ENCODE measurements around the gene MEIS1.

DNA sequence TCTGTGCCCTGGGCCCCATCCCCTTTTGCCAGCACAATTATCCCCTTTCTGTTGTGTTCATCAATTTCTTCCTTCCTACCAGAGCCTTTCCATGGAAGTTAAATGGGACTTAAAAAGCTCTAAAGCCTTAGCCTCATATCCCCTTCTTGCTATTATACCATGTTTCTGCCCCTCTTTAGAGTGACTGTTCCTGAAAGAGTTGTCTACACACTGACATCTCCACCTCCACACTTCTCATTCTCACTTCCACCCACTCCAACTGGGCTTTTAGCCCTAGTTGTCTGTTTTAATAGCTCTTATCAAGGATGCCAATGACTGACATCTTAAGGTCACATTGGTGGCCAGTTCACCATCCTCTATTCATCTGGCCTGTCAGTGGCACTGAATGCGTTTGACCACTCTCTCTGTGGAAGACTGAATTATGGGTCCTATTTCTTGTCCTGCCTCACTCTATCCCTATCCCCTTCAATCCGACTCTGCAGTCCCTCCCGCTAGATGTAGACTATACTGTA is 127.2 kb upstream of the SLC1A4 start:
- PRO-cap: no peak

DNA sequence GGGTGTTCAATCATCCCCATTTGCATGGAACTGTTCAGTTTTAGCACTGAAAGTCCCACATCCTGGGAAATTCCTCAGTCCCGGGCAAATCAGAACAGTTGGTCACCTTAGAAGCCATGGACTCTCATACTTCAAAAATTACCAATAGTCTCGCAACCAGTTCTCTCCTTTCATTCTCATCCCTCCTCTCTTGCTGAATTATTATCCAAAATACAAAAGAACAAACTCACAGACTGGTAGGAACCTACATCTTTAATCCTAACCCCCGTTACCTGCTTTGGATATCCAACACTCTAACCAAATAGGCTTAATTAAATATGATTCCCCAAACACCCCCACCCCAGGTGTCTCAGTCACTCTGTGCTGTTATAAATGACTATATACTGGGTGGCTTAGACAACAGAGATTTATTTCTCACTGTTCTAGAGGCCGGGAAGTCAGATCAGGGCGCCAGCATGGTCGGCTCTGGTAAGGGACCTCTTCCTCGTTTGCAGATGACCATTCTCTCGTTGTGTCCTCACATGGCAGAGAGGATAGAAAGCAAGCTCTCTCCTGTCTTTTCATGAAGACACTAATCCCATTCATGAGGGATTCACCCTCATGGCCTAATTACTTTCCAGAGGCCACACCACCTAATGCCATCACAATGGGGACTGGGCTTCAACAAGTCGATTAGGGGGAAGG is 57.7 kb upstream of the SLC1A4 start:
- PRO-cap: no peak

DNA sequence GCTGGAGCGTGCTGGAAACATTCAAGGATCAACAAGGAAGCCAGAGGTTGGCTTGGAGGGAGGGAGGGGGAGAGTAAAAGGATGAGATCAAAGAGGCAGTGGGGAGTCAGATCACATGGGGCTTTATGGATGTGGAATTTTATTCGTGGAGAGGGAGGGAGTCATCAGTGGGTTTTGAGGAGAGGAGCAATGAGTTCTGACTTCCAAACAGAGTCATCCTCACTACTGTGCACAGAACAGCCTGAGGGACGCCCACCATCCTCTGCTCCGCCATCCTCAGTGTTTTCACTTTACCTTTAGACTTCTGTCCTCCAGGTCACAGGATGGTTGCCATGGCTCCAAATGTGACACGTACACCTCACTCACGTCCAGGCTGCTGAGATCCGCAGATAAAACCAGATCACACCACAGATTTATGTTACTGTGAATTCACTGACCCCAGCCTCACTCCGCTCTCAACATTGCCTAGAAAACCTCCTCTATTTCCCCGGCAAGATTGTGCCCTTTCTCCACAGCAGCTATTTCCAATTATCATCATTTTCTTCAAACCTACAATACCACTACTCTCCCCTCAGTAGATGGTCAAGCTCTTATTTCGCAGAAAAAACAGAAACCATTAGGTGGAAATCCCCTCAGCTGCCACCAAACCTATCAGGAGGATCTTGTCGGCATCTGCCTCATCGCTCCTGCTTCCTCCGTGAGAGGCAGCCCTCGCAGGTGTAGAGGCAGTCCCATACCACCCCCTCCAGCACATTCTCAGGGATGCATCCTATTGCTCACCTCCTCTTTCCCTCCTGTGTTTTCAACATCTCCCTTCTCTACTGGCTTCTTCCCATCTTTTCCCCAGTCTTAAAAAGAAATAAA is 49.8 kb upstream of the SLC1A4 start:
- PRO-cap: no peak

DNA sequence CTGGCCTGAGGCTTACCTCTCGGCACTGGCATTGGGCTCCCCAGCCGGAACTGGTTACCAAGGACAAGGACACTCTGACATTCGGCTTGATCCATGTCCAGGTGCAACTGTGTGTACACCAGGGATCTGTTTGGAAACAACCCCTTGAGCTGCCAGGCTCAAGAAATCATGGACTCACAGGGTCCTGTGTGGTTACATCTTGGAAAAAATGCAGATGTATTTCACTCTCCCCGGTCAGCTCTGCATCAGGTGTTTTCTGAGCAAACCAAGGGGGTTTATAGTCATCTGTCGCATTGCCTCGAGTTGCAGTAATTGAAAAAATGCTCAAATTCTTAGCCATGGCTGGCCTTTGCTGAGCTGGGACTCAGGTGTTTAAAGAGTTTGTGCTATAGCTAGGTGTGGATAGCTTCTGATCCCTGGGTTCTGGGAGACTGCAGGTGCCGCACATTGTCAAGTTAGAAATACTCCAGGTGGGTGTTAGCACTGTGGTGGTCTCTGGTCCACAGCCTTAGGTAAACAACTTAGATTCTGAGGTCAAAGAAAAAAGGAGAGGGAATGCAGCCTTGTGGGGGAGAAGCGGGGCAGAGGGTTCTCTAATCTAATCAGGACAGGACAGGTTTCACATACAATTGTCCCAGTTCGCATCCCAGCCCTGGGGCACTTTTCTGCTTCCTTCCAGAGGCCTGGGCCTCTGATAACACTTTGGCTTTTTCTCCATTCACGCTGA is 32.2 kb downstream of the SLC1A4 start:
- PRO-cap: no peak

- PRO-cap: no peak
These were observed 32.9 kb downstream of the SLC1A4 start for GRCh38 chr2:65022001-65022502.

DNA sequence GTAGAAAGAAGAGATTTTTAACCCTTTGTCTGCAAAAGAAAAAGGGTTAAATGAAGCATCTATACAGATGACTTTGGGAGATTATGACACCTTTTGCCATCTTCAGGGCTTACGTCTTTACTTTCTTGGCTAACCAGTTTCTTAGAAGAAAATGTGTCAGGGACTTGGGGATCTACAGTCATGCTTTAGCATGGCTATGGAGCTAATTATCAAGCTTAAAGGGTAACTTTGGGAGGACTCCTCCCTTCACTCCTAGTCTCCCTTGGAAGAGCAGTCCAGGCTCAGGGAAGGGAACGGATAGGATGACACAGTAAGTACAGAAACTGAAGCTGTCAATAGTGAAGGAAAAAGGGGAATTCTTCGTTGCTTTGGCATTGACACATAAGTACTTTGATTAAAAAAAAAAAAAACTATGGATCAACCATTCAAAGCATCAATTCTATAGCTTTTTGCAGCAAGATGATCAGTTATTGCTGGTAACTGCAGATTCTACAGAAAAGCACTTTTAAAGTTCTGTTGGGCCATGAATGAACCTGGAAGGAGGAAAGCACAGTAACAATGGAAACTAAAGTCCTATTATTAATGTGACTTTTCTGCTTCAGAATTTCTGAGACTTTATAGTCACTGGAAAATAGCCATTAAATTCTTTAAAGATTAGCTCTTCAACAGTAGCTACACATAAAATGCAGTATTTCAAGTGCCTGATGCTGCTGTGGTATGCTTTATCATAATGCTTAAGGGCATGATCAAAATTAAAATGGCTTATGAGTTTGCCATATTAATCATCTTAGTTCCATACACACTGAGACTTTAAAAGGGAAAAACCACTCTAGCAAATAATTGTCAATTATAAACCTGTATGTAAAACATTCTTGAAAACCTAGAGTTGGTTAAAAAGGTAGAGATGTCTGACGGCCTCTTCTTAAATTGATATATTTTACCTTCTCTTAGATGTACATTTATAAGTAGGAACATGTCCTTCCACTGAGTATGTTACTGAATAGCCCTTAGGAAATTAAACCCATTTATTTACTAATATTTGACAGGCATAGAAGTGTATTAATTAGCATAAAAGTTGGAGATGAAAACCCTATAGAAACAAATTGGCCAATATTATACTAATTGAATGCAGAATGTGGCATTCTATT is 28.3 kb downstream of the CEP68 start:
- PRO-cap: no peak

GRCh38 chr2:65126886-65127966 is 2.7 kb downstream of the RAB1A start:
- PRO-cap: no peak

DNA sequence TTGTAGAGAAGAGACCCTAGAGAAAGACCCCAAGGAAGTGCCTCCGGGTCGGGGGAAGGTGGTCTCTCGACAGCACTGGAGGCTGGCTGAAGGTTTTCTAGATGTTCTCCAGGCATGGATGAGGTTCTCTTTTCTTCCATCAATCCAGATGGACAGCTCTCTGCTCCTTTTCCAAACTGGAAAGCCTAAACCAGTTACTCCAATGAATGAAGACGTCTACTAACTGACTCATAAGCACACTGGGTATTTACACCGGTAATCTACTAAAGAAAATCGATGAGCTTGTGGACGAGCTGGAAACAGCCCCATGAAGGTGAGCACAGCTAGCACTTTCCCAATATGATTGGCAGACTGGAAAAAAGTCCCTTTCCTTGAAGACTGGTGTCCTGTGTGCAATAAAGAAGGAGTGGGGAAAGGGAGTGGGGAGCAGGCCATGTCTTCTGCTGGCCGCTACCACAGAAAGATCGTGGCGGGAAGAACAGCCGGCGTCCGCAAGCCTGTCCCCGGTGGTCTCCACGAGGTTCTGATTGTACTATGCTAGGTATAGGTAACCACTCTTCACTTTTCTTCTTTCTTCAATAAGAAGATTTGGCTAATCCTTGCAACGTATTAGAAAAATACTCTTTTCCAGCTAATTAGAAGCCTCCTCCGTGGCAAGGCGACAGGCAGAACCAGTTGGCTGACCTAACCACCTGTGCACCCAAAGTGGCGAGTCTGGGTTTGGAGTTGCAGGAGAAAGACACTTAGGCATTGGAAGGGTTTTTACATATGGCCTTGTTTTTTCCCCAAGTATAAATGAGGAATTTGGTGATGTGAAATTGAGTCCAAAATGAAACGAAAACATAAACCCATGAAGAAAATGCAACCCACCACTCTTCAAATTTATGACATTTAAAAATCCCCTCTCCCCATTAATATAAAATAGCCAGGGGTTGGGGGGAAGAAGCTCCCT is 84.2 kb downstream of the ACTR2 start:
- PRO-cap: no peak

DNA sequence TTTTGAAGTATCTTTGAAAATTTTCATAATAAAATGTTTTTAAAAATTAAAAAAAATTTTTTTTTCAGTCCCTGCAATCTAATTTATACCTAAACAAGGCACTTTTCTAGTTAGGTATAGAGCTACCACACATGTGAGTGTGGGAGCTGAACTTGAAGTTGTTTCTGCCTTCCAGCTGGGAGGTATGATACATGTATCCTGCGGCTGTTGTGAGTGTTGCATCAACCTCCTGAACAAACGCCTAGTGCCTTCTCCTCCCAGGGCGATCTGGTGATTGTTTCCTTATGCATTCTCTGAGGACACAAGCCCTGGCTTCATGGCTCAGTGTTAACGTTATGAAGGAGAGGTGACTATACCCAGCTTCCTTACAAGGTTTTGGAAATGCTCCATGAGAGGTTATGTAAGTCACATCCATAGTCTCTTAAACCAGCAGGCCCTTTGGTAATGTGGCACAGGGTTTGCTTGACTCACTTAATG is 64.9 kb downstream of the SPRED2 start:
- PRO-cap: no peak

- PRO-cap: no peak
These were observed 61.7 kb downstream of the SPRED2 start for GRCh38 chr2:65370565-65371267.

- PRO-cap: no peak
These were observed 47.1 kb downstream of the SPRED2 start for GRCh38 chr2:65385344-65385712.

GRCh38 chr2:65395419-65396079 is 36.9 kb downstream of the SPRED2 start:
- PRO-cap: no peak

DNA sequence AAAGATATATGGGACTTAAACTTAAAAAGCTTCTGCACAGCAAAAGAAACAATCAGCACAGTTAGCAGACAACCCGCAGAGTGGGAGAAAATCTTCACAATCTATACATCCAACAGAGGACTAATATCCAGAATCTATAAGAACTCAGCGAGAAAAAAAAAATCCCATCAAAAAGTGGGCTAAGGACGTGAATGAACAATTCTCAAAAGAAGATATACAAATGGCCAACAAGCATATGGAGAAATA is 34.1 kb downstream of the SPRED2 start:
- PRO-cap: no peak

DNA sequence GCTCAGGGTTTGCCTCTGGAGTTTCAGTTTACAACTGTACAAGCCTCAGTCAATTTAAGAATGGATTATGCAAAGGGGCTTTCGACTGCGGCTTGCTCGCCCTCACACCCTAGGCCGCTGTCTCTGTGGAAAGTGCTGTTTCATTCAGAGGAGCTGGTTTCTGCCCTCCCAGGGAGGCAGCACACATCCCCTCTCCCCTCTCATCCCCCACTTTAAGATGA is 4.5 kb upstream of the SPRED2 start:
- PRO-cap: no peak

DNA sequence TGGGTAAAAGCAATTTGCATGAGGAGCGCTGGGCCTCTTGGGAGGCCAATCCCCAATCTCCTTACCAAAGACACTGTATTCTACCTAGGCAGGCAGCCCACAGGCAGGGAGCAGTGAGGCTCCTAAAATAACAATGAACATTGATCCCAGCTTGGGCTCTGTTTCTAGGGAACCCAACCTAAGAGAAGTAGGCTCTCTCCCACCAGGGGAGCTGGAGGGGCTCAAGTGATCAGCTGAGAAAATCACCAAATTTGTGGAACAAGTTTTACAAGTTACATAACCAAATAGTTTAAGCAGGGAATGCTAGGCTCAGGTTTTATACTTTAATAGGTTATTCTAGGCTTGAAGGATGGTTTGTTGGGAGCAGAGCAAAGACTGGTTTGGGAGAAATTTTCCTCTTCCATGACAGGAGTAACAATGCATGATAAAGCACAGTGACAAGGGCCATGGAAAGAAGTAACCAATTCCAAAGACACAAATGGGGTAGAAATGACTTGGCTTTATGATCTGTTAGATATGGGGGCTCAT is 6.1 kb upstream of the SPRED2 start:
- PRO-cap: no peak

- PRO-cap: no peak
These were observed 386.8 kb upstream of the SPRED2 start for GRCh38 chr2:65819031-65819741.

- PRO-cap: bidirectional peak, plus-strand start at chr2:66435125, minus-strand start at chr2:66434810
These were observed 312 bp upstream of the MEIS1 start for GRCh38 chr2:66434735-66434890.

DNA sequence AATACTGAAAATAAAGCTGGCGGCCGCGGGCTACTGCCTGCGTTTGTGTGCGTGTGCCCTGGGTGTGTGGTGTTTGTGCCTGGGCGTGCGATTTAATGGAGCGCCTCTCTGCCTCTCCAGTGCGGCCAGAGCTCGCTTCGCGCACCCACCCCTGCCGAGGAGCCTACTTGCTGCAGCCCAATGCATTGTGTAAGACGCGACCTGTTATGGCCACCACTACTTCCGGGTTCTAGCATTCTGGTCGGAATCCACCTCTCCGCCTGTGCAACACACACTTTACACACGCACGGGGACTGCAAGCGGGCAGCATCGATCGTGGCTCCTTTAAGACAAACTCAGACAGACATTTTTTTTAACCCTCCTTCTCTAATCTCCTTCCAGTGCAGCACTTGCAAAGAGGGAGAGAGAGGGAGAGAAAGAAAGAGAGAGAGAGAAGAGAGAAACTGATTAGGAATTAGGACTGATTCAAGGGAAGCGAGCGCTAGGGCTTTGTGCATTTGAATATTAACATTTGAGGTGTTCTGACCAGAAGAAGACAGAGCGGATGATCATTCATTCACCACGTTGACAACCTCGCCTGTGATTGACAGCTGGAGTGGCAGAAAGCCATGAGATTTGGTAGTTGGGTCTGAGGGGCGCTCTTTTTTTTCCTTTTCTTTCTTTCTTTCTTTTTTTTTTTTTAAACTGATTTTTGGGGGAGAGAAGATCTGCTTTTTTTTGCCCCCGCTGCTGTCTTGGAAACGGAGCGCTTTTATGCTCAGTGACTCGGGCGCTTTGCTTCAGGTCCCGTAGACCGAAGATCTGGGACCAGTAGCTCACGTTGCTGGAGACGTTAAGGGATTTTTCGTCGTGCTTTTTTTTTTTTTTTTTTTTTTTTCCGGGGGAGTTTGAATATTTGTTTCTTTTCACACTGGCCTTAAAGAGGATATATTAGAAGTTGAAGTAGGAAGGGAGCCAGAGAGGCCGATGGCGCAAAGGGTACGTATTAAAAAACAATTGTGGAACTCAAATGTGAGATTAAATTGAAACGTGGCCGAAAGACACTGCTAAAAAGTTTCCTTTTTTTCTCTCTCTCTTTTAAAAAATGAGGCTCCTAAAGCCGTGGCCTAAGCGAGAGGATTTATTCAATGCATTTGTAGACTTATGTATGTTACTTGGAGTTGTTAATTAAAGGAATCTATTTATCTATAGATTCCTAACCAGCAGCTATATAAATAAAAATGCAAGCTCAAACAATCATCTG is at the start of gene MEIS1:
Gene MEIS1 (plus strand): TSS at position 235 of the 1,243 bp plus-strand sequence.
- PRO-cap: bidirectional peak, plus-strand start at position 235 of the sequence, minus-strand start outside the sequence

DNA sequence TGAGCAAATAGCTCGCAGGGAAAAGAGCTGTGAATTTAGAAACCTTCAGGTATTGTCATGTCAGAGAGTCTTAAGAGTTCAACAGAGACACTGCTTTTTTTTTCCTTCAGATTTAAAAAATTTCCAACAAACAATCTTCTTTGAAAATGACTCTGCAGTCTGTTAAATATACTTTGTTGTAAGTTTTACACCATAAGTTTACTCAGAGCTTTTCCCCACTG is 118.6 kb downstream of the MEIS1 start:
- PRO-cap: no peak

DNA sequence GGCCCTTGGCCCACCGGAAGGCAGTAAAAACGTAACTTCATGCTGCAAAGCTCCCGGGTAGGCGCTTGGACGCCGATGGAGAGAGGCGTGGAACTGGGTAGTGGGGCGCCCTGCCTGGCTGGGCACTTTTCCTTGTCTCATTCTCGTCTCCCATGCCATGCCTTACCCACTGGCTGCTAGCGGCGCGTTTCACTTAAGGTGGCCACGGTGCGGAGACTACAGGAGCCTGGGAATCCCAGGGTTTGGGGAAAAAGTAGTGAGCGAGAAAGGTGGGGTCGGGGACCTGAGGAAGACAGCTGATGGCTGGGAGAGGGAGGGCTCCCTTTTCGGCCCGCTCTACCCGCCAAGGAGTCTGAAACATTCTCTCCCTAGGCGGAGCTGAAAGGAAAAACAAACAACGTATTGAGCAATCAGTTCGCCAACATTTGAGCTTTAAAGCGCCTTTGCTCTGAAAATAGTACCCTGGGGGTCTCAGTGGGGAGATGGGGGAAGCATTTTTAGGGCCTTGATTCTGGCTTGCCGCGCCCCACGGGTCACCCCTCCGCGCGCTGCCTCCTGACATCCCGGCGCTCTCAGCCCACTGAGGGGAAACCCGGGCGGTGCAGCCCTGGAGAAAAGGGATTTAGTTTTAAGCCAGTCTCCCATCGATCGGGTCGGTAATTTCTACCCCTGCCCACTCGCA is 142.0 kb downstream of the MEIS1 start:
- PRO-cap: no peak

Data from Metastatic Lung Carcinoma in the Adrenal Gland (tissue), 1 donor.